Kidney (tissue), 2 donors: ENCODE results near the gene ZSWIM4.

GRCh38 chr19:13096773-13097334 lies 5.8 kb downstream of the LYL1 start:
- PRO-cap, result no peak
- RRBS, result 13% methylated on average over 3 of the region's 31 CpGs

GRCh38 chr19:13115841-13116588 lies 525 bp downstream of the TRMT1 start:
- PRO-cap, result no peak
- RRBS, result 3% methylated on average over 11 of the region's 42 CpGs

DNA sequence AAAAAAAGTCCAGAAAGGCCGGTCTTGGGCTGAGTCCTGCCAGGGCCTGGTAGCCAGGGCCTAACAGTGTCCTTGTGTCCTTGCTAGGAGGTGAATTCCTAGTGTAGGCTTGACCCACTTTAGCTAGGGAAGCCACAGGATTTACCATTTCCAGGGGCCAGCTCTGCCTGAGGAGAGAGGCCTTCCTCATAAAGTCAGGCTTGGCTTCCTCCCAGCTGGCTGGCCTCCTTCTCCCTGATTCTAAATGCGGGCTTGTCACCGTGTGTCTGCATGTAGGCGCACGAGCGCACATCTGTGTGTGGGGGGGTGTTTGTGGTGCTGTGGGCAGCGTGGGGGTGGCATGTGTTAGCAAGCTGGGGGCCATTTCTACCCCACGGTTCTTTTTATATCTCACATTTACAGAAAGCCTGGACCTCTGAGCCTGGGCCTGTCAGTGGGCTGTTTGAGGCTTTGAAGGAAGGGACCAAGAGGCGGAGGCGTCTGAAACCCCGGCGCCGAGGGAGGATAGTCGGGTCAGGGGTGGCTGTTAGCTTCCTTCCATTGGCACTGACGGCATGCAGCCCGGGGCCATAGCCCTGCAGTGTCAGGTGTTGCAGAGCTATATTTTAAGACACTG lies 31.7 kb downstream of the IER2 start:
- PRO-cap, result no peak
- RRBS, result 16% methylated on average over 8 of the region's 16 CpGs

DNA sequence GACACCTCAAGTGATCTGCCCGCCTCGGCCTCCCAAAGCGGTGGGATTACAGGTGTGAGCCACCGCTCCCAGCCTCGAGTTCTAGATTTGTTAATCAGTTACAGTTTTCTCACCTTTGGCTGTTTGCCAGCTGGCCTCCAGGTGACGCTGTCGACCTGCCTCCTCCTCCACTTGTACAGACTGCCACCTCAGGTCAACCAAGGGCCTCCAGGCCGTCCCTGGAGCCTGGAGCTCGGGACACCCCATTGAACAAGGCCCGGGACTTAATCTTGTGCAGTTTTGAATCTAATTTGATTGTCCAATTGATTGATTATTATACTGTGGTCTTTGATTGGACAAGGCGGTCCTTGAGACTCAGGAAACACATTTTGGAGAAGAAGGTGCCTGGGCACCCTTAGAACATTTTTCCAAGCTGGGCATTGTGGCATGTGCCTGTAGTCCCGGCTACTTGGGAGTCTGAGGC lies 45.6 kb downstream of the IER2 start:
- PRO-cap, result no peak
- RRBS, result no CpG with 5 or more reads among the region's 12 CpGs

GRCh38 chr19:13505529-13506105 lies 662 bp downstream of the CACNA1A start:
- PRO-cap, result no peak
- RRBS, result 6% methylated on average over 9 of the region's 28 CpGs

GRCh38 chr19:13623696-13624877 lies 117.8 kb upstream of the CACNA1A start:
- PRO-cap, result no peak
- RRBS, result no CpG with 5 or more reads among the region's 28 CpGs

- PRO-cap, result bidirectional peak, plus-strand start at chr19:13795443, minus-strand start at chr19:13795068; unidirectional peak, plus-strand start at chr19:13795697
- RRBS, result 2% methylated on average over 21 of the region's 81 CpGs
These were observed at the start of gene ZSWIM4 for GRCh38 chr19:13795213-13796273. Gene ZSWIM4, plus strand, starts transcription at chr19:13795443.

- PRO-cap, result bidirectional peak, plus-strand start at chr19:13796992, minus-strand start at chr19:13796874
- RRBS, result no CpG with 5 or more reads among the region's 16 CpGs
These were observed 1.3 kb downstream of the ZSWIM4 start for GRCh38 chr19:13796274-13797258.

- PRO-cap, result no peak
- RRBS, result 95% methylated on average over 8 of the region's 36 CpGs
These were observed 30.5 kb downstream of the ZSWIM4 start for GRCh38 chr19:13825337-13826603.

- PRO-cap, result no peak
- RRBS, result no CpG with 5 or more reads among the region's 9 CpGs
These were observed 32.3 kb downstream of the ZSWIM4 start for GRCh38 chr19:13827431-13828044.

- PRO-cap, result no peak
- RRBS, result 15% methylated on average over 7 of the region's 20 CpGs
These were observed 40.2 kb upstream of the NANOS3 start for GRCh38 chr19:13836532-13837341.

- PRO-cap, result no peak
- RRBS, result no CpG with 5 or more reads among the region's 10 CpGs
These were observed 38.7 kb upstream of the NANOS3 start for GRCh38 chr19:13838212-13838702.

DNA sequence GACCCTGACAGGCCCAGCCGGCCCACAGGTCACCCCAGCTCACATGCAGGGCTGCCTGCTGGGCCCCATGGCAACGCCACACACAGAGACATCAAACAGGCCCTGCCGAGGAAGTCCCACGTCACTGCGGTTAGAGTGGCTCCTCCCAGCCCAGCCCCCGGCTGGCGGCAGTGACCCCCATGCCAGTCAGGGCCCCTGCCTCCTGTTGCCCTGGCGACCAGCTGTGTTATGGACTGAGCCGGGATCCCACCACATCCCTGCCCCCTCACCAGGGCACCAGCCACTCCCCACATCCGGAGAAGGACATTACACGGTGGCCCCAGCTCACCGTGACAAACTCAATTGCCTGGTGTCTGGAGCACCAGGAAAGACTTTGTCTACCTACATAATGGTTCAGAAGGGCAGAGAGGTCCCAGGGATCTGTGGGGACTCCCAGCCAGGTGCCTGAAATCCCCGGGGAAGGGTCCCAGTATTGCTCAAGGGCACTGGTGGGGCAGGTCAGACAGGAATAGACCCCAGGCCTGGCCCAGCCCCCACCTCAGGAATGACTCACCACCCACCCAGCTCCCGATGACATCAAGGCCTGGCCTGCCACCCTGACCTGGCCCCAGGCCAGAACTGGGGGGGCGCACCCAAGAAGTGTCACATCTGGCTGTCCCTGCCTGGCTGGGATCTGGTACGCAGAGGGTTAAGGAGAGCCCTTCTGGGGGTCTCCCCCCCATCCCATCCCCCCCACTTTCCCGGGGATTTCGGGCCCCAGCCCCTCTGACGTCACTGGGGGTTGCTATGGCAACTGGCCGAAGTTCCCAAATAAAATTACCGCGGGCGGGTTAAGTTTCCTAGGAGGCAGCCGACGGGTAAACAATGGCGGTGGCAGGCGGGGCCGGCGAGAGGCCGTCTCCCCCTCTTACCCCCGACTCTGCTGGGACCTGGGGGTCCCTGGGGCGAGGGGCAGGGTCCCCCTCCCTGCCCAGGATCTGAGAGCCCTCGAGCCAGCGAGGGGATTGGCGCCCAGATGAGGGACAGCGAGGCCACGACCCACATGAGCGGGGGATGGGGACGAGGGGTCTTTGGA lies 30.0 kb upstream of the NANOS3 start:
- PRO-cap, result bidirectional peak, plus-strand start at position 170 of the sequence, minus-strand start at position 45 of the sequence; bidirectional peak, plus-strand start at position 864 of the sequence, minus-strand start at position 546 of the sequence
- RRBS, result 9% methylated on average over 5 of the region's 39 CpGs

DNA sequence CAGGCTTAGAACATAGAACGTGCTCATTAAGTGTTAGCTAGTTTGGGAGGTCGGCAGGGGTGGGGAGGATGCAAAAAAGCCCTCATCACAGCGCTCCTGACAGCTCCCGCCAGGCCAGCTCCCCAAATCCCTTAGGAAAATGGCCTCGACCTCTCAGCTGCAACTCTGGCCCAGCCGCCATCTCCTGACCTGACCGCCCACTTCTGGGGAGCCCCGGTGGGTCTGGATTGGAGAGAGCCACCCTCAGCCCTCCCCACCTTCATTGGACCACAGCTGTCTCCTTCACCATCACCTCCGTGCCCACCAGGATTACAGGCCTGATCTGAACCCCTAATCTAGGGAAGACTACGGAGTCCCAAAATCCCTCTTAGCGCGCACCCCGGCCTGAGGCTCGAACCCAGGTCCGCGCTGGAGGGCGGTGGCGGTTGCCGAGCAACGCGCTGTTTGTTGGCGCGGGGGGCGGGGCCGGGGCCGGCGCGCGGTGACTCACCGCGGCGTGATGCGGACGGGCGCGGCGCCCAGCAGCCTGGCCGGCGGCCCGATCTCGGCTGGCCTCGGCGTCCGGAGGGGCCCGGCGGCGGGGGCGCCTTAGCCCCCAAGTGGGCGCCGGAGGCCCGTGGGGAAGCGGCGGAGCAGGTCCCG lies 26.7 kb upstream of the NANOS3 start:
- PRO-cap, result unidirectional peak, plus-strand start at position 544 of the sequence
- RRBS, result under 1% methylated on average over 23 of the region's 54 CpGs

DNA sequence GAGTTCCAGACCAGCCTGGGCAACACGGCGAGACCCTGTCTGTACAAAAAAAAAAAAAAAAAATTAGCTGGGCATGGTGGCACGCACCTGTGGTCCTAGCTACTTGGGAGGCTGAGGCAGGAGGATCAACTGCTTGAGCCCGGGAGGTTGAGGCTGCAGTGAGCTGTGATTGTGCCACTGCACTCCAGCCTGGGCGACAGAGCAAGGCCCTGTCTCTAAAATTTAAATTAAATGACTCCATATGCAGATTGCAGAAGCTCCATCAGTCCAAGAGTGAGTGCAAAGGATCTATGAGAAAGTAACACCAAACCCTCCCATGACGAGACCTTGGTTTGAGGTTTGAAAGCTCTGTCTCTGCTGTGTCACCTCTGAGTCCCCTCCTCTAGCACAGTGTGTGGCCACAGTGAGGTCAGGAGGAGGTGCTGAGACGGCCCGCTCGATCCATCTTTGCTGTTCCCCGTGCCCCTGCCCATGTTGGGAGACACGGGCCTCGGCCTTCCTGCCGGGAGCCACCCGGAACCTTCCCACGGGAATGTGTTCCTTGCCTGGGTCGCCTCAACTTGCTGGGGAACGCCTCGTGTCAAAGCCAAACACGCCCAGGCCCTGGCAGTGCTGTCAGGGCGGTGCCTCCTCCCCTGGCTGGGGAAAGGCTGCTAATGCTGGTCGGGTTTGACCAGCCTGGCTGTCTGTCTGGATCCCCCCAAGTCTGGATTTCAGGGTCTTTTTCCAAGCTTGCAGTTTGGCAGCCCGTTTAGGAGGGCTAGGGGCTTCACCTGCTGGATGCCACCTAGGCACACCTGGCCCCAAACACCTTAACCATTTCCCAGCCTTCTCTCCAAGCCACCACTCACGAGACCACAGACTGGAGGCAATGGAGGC lies 10.1 kb downstream of the NANOS3 start:
- PRO-cap, result no peak
- RRBS, result no CpG with 5 or more reads among the region's 23 CpGs

DNA sequence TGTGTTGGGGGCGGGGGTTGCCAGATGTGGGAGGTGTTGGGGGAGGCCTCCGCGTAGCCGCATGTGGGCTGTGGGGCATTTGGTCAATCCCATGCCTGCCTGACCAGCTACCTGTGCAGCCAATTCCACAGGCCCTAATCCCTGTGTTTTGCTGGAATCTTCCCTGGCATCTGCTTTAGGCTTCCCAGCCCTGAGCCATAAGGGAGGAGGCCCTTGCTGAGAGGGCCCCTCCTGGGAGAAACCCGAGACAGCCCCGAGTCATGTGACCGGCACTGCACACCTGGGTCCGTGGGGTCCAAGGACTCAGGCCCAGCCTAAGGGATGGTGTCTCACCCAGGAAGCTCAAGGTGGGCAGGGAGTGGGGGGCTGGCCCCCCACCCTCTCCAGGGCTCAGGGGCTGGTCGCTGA lies 20.2 kb downstream of the RFX1 start:
- PRO-cap, result no peak
- RRBS, result no CpG with 5 or more reads among the region's 9 CpGs

GRCh38 chr19:13986274-13986958 lies 19.7 kb downstream of the RFX1 start:
- PRO-cap, result bidirectional peak, plus-strand start at chr19:13986649, minus-strand start at chr19:13986526
- RRBS, result 14% methylated on average over 7 of the region's 20 CpGs

DNA sequence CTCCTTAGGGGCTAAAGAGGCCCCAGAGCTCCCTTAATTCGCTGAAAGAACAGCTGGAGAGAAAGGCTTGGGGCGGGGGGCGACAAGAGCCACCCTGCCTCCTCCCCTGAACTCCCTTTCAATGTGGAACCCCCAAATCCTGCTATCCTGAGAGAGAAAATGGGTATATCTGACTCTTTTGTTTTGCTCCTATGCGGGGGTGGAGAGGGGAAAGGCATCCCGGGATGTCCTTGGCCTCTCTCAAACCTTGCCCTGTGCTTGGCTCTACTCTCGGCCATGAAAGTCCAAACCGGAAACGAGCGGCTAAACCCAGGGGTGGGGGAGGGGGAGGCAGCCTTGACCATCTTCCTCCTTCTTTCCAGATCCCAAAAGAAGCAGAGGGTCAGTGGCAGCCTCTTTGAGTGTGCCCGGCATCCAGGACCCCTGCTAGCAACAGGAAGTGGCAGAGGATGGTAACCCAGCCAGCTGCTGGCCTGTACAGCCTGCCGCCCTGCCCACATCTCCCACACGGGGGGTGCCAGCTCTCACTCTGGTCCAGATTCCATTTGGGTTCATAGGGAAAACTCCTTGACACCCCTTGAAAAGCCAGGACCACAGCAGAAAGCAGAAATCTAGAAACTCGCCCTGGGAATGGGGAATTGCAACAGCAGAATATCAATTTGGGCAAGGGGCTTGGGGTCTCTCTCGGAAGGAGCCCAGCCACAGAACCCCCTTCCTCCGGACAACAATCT lies 4.5 kb downstream of the PRKACA start:
- PRO-cap, result bidirectional peak, plus-strand start at position 368 of the sequence, minus-strand start at position 278 of the sequence
- RRBS, result 13% methylated on average over 7 of the region's 15 CpGs

- PRO-cap, result no peak
- RRBS, result 85% methylated on average over 10 of the region's 28 CpGs
These were observed 14.1 kb upstream of the ASF1B start for GRCh38 chr19:14150209-14151204.

DNA sequence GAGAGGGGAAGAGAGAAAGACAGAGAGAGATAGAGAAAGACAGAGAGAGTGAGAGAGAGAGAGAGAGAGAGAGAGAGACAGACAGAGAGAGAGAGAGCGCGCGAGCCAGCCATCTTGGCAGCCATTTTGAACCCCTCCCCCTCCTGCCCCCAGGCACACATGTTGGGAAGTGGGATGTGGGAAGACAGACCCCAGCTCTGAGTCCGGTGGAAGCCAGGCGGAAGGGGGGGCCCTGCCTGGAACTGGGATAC lies 1.4 kb downstream of the ADGRL1 start:
- PRO-cap, result no peak
- RRBS, result no CpG with 5 or more reads among the region's 5 CpGs